Jejunum (tissue), 1 donor: ENCODE data around the gene SPINK1.

DNA sequence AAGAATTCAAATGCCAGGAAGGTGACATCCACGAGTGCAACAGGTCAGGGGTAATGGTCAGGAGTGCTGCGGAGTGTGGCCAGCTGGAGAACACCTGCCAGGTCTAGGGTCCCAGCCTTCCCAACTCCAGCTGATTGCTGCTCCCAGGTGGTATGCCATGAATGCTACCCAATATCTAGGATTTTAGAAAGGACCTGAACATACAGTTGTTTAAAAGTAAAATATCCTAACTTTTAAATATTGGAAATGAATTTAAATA lies 617.0 kb downstream of the PRELID2 start:
- PRO-cap: no peak

DNA sequence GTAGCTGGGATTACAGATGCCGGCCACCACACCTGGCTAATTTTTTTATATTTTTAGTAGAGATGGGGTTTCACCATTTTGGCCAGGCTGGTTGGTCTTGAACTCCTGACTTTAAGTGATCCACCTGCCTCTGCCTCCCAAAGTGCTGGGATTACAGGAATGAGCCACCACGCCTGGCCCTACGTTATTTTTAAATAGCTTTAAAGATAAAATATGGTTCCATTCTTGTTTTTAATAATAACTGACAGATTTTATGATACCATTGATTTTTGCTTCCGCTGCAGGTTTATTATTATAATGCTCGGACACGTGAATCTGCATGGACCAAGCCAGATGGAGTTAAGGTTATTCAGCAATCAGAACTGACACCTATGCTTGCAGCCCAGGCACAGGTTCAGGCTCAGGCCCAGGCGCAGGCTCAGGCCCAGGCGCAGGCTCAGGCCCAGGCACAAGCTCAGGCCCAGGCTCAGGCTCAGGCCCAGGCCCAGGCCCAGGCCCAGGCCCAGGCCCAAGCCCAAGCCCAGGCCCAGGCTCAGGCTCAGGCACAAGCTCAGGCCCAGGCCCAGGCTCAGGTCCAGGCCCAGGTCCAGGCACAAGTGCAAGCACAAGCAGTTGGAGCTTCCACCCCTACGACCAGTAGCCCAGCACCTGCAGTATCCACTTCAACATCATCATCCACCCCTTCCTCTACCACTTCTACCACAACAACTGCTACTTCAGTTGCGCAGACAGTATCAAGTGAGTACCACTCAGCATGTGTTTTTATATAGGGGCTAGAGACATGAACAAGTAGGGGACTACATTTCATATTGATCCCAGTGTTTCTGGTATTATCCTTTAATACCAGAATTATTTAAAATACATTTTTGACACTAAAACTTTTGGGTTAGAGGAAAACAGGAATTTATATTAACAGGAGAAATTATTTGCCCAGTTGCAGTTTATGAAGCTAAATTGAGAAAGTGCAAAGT lies 11.8 kb downstream of the TCERG1 start:
- PRO-cap: no peak

DNA sequence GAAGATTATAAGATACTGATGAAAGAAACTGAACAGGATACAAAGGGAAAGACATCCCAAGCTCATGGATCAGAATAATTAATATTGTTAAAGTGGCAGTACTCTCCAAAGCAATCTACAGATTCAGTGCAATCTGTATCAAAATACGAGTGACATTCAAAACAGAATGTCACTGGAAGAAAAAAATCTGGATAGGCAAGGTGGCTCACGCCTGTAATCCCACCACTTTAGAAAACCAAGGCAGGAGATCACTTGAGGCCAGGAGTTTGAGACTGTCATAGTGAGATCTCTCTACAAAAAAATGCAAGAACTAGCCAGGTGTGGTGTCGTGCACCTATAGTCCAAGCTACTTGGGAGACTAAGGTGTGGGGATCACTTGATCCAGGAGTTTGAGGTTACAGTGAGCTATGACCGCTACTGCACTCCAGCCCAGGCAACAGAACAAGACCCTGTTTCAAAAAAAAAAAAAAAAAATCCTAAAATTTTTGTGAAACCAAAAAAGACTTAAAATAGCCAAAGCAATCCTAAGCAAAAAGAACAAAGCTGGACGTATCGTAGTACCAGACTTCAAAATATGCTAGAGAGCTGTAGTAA lies 28.6 kb downstream of the GPR151 start:
- PRO-cap: no peak

GRCh38 chr5:147081253-147081748 lies 153.5 kb upstream of the STK32A start:
- PRO-cap: no peak

GRCh38 chr5:147235213-147235478 lies 320 bp downstream of the STK32A start:
- PRO-cap: no peak

GRCh38 chr5:147424498-147425202 lies 85.2 kb downstream of the DPYSL3 start:
- PRO-cap: no peak

DNA sequence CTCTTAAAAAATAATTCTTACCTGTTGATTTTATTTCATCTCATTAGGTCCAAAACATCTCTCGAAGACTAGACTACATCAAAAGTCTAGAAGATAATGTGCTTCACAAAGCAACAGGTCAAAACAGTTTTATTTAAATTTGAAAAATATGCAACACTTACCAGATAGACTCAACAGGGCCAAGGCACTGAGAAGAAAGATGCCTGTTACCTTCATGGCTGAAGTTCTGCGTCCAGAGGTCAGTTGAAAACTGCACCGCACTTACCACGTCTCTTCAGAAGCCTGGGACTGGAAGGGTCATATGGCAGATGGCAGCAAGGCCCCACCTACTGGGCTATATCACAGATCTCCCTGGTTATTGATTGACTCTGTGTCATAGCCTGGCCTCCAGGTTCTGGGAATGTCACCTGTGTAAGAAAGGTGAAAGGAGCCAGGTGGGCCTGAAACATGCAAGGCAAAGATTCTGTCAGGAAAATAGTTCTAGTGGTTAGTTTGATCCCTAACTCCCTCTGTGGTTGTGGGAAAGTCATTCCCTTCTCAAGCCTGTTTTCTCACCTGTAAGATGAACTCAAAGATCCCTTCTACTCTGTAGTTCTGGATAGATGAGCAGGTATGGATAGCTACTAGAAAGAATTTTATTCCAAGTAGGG lies at the start of gene SPINK1:
Gene SPINK1 (minus strand): TSS at position 310 of the 650 bp plus-strand sequence.
- PRO-cap: bidirectional peak, plus-strand start at position 406 of the sequence, minus-strand start at position 276 of the sequence

DNA sequence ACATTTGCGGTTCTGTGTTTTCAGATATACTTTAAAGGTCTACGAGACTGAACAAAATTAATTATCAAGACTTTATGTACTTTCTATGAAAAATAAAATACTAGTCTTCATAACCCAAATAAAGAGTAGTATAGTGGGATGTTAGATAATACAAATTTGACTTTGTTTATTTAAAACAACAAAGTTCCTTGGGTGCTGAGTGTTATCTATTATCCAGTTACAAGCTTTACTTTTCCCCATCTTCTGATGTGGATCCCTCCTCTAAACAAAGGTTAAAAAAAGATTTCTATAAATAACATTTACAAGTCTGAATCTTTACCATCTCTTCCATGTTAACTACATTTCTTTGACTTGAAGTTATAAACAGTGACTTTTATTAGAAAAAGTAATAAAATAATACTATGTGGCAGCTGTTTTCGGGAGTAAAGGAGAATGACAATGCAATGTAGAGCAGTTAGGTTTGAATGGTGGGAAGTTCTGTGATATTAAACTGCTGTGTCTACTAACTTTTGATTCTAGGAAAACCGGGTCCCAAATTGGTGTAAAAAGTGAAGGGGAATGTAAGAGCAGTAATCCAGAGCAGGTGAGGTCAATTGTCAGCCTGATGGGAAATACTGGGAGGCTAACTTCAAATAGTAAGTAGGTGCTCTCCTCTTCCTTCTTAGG lies 24.4 kb downstream of the SPINK5 start:
- PRO-cap: no peak

GRCh38 chr5:148090423-148091396 lies 26.9 kb downstream of the SPINK5 start:
- PRO-cap: no peak

DNA sequence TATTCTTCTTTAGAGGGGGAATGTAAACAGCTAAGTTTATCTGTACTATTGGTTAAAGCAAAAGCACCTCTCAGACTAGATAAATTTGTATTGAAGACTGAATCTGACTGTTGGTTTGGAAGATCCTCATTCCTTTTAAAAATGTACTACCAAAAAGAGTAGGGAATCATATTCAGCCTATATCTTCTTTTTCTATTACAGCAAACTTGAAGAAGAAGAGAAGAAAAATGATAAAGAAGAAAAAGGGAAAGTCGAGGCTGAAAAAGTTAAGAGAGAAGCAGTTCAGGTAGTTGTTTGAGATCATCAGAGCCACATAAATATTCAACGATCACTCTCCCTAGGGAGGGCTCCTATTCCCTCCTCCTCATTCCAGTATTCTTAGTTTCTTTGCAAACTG lies 44.8 kb downstream of the SPINK5 start:
- PRO-cap: no peak

GRCh38 chr5:148111477-148111993 lies 47.8 kb downstream of the SPINK5 start:
- PRO-cap: no peak

DNA sequence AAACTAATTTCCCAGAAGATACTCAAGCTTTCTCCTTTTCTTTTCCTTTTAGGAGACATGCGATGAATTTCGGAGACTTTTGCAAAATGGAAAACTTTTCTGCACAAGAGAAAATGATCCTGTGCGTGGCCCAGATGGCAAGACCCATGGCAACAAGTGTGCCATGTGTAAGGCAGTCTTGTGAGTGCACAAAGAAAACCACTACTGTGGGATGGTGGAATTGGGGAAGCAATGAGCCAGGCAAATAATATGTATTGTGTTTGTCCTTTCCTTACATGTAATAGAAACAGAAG lies 50.5 kb downstream of the SPINK5 start:
- PRO-cap: no peak

- PRO-cap: no peak
Measured at GRCh38 chr5:148118311-148118677, 50.1 kb upstream of the SPINK14 start.

- PRO-cap: no peak
Measured at GRCh38 chr5:148147399-148147764, 21.0 kb upstream of the SPINK14 start.

DNA sequence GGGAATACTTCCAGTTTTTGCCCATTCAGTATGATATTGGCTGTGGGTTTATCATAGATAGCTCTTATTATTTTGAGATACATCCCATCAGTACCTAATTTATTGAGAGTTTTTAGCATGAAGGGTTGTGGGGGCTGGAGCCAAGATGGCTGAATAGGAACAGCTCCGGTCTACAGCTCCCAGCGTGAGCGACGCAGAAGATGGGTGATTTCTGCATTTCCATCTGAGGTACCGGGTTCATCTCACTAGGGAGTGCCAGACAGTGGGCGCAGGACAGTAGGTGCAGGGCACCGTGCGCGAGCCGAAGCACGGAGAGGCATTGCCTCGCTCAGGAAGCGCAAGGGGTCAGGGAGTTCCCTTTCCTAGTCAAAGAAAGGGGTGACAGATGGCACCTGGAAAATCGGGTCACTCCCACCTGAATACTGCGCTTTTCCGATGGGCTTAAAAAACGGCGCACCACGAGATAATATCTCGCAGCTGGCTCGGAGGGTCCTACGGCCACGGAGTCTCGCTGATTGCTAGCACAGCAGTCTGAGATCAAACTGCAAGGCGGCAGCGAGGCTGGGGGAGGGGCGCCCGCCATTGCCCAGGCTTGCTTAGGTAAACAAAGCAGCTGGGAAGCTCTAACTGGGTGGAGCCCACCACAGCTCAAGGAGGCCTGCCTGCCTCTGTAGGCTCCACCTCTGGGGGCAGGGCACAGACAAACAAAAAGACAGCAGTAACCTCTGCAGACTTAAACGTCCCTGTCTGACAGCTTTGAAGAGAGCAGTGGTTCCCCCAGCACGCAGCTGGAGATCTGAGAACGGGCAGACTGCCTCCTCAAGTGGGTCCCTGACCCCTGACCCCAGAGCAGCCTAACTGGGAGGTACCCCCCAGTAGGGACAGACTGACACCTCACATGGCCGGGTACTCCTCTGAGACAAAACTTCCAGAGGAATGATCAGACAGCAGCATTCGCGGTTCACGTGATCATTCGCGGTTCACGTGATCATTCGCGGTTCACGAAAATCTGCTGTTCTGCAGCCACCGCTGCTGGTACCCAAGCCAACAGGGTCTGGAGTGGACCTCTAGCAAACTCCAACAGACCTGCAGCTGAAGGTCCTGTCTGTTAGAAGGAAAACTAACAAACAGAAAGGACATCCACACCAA lies 8.0 kb downstream of the SPINK7 start:
- PRO-cap: no peak

GRCh38 chr5:148385212-148386134 lies 1.7 kb downstream of the FBXO38 start:
- PRO-cap: no peak

- PRO-cap: no peak
Measured at GRCh38 chr5:148469408-148470204, 85.8 kb downstream of the FBXO38 start.

DNA sequence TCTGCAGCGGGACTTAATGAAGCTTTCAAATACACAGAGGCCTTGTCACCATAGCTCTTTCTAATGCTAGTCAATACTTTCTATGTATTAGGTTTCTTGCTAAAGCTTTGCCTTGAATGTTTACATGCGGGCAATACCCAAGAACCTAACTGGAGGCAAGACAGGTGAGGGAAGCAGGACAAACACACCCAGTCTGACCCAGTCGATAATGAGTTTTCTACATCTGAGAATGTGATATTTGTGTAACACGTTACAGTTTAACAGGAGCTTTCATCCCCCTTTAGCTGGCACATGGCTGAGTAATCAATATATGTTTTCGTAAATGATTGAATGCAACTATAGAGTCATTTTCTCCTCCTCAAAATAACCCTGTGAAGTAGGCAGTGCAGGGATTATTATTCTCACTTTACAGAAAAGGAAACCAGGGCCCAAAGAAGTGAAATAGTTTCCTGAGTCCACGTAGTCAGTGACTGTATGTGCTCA lies 84.7 kb upstream of the HTR4 start:
- PRO-cap: no peak

DNA sequence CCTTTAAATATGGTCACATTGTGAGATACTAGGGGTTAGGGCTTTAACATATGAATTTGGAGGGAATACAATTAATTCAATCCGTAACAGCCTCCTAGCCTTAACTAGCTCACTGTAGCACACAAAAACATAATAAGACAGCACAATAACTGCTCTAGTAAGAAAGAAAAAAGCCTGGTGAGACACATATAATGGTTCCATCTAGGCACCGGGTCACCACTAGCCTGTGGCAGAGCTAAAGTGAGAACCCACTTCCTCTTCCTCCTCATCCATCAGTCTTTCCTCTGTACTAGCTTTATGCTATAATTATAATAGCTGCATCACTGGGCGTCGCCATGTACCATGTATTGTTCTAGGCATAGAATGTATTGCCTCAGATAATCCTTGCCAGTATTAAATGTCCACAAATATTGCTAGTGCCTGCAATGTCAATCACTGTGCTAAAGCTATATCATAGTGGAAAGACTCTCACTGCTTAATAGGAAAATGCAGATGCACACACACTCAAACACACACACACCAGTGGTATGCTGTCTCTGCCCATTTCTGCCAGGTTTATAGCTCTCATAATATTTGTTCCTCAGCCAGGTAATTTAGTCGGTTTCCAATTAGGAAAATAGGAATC lies 23.1 kb downstream of the ADRB2 start:
- PRO-cap: no peak

GRCh38 chr5:148858442-148859312 lies 32.3 kb downstream of the ADRB2 start:
- PRO-cap: no peak